Renal cortical epithelial cell (primary cell): ENCODE results near the gene B3GAT2.

GRCh38 chr6:68718306-68719085 lies 83.4 kb downstream of the ADGRB3 start:
- RRBS, result no CpG with 5 or more reads among the region's 6 CpGs

DNA sequence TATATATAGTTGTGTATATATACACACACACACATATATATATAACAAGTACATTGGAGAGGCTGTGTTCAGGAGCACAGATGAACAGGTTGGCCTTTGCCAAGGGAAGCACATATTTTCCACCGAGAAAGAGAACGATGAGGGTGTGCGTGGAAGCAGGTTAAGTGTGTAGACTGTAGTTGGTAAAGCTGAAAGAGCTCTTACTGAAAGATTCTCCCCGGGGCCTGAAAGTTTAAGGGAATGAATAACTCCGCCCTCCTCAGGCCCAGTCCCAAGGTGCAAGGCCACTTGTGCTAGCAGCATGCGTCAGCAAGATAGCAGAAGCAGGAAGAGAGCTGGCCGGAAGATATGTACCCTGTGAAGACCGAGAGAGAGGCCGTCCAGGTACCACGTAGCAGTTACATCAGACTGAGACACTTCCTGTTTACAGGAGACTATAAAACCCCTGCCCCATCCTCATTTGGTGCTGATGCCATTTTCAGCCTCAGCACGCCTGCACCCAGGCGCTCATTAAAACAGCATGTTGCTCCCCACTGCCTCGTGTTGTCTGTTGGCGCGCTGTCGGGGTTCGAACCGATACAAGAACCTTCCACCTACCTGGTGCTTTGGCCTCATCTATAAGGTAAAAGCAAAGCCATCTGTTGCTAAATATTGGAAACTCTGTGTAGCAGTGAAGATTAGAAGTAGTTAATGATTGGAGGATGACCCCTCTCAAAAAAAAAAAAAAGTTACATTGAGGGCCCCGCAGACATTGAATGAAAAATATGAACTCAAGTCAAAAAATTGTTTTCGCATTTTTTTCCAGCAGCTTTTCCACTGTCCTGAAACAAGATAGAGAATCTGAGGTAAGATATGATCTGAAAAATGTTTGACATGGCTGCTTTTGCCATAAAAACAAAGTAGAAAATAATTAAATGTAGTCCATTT lies 18.6 kb upstream of the FAM135A start:
- RRBS, result no CpG with 5 or more reads among the region's 20 CpGs

- RRBS, result no CpG with 5 or more reads among the region's 5 CpGs
These were observed 64.5 kb downstream of the SMAP1 start for GRCh38 chr6:70731978-70732734.

- RRBS, result under 1% methylated on average over 9 of the region's 41 CpGs
These were observed at the start of gene B3GAT2 for GRCh38 chr6:70956952-70957431. Gene B3GAT2 (minus strand): TSS chr6:70957060.

GRCh38 chr6:71289865-71290074 lies 1.2 kb downstream of the OGFRL1 start:
- RRBS, result no CpG with 5 or more reads among the region's 4 CpGs

GRCh38 chr6:71294009-71294949 lies 5.7 kb downstream of the OGFRL1 start:
- RRBS, result no CpG with 5 or more reads among the region's 3 CpGs

DNA sequence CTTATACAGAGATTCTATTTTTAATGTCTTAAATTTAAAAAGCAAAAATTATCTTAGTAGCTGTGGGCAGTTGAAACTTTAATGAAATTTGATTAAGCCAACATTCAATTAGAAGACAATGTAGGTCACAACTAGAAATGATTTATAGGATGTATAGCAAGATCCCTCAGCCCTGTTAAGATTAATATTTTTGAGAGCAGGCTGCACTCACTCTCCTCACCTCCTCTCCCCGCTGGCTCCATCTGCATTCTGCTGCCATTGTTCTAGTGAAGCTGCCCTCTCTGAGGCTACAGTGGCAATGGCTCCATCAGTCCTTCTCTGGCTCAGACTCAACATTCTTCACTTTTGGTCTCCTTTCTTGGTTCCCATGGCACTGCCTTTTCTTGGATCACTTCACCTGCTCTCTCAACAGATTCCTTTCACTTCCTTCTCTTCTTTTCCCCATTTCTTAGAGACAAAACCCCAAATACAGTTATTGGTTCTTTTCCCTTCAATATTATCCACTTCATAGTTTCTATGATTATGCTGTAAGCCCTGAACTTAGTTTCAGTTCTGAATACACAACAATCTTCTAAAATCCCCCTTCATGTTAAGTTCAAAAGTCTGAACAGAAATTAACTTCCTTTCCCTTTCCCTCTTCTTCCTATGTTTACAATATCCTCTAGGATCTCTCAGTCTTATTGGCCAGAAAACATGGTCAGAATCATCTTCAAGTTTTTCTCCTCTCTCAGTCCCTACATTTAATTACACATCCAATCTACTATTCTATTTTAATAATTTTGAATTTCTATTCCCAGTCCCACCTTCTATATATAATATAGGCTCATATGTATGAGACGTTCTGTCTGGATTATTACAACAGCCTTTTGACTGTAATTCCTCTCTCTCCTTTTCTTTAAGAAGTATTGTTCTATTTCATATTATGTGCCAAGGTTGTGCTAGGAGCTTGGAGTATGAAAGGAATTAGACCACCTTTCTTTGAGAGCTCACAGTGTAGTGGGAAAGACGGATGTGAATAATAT lies 57.7 kb downstream of the OGFRL1 start:
- RRBS, result no CpG with 5 or more reads among the region's 3 CpGs

DNA sequence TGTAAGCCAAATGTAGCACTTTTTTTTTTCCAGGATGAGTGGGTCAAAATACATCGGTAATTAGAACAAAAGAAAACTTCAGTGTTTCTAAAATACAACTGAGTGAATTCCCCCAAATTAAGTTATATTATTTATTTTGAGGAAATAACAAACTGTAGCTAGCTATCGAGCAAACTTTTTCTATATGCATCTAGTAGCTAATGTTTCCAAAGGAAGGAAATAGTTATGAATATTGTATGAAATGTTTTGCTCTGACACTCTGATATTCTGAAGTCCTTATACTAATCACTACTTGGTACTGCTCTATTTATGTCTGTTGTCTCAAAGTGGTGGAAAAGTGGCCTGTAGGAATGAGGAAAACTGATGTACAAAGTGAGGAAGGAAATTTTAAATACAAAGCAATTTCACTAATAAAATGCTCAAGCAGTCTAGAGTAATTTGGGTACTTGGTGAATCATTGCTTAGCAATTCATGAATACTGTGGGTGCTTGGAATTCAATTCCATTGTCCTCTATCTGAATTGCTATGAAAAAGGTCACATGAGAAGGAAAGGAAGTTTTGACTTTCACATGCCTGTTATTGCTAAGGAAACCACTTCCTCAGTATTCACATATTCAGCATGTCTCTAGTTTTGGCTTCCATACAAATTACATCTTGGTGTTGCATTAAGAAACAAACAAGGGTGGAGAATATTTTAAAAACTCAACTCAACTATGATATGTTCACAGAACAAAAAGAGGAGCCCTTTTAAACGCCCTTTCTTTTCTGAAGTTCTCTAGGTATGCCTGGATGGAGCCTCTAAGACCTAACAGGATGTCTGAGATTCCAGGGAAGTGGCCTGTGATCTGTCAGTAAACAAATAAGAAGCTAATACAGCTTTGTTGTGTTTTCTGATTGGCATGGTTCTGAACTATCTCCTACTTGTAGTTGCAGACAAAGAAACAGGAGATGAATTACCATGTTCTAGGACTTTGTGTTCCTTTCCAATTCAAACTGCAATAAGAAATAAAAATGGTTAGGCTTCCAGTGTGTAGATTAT lies 190.2 kb downstream of the OGFRL1 start:
- RRBS, result no CpG with 5 or more reads among the region's 3 CpGs

- RRBS, result no CpG with 5 or more reads among the region's 4 CpGs
These were observed 60.6 kb upstream of the KCNQ5 start for GRCh38 chr6:72561236-72561602.

- RRBS, result no CpG with 5 or more reads among the region's 3 CpGs
These were observed 17.1 kb downstream of the KCNQ5 start for GRCh38 chr6:72638833-72639574.

DNA sequence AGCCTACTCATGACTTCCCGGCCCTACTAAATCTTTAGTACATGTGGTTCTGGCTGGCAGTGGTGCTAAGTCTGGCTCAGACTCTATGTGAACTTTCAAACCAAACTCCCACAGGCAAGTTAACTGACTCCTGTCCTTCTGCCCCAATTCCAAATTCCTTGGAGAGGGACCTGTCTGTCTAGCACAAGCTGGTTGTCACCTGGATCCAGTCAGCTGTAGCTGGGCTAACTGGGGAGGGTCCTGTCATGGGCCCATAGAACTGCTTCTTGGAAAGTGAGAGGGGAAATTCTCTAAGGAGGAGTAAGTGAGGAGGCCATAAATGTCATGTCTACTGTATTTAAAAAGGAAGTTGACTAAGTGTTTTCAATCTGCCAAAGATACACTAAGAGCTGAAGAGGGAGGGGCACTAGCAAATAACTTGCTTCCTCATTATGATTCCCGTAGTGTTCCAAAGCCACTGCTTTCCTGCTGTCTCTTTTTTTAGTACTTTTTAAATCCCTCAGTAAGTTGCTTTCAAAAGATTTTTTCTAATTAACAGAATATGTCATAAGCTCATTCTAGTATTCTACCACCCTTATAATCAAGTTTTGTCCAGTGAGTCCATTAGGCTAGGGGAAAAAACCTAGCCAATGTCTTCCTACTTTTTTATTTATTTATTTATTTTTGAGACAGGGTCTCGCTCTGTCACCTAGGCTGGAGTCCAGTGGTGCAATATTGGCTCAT lies 240.3 kb downstream of the KCNQ5 start:
- RRBS, result no CpG with 5 or more reads among the region's 3 CpGs

DNA sequence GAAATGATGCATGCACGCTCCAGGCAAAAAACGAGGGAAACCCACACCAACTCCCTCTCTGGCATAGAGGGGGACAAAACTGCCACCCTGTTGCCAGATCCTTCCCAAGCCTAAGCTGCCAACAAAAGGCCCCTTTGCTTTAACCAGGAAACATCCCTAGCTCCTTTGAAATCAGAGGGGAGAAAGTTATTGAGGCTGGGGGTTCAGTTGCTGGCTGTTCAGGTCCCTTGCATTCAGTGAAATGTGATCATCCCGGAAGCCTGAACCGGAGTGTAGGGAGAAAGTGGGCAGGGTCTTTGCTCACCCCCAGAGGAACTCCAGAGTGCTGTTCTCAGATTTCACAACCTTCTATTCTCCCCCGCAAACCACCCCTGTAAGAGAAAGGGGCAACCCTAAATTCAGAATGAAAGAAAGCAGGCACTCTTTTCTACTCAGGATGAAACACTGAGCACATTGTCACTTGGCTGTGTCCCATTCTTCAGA lies 139.9 kb downstream of the KHDC1L start:
- RRBS, result no CpG with 5 or more reads among the region's 5 CpGs

- RRBS, result no CpG with 5 or more reads among the region's 18 CpGs
These were observed 45.2 kb downstream of the DPPA5 start for GRCh38 chr6:73308839-73309358.

DNA sequence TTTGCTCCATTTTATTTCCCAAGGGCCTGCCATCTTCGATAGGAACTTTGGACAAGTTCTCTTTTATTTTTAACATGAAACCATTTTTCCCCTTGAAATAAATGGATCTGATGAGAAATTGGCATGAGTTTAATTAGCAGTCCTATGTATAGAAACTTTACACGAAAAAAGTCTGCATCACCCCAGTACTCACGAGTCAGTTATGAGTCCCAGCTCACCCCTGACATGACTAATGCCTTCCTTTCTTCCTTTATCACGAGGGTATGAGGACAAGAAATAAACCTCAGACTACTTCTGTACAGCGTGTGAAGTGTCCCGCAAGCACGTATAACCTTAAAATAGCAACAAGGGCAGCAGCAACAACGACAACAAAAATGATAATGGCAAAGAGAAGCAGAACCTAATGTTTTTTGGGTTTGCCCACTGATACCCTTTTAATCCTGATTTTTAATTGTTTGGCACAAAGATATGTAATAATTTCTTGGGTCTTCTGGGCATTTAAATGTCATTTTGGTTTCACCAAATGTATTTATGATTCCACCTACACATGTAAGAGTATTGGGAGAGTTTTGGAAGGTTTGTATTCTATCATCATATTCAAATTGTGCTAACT lies 26.7 kb downstream of the CD109 start:
- RRBS, result no CpG with 5 or more reads among the region's 8 CpGs

- RRBS, result no CpG with 5 or more reads among the region's 14 CpGs
These were observed 526.7 kb downstream of the CD109 start for GRCh38 chr6:74222590-74223224.

- RRBS, result no CpG with 5 or more reads among the region's 3 CpGs
These were observed 399.6 kb downstream of the COL12A1 start for GRCh38 chr6:74806242-74806741.

GRCh38 chr6:75201807-75202067 lies 4.1 kb downstream of the COL12A1 start:
- RRBS, result 5% methylated on average over 2 of the region's 14 CpGs

GRCh38 chr6:75663107-75663700 lies 61.5 kb downstream of the SENP6 start:
- RRBS, result no CpG with 5 or more reads among the region's 2 CpGs

DNA sequence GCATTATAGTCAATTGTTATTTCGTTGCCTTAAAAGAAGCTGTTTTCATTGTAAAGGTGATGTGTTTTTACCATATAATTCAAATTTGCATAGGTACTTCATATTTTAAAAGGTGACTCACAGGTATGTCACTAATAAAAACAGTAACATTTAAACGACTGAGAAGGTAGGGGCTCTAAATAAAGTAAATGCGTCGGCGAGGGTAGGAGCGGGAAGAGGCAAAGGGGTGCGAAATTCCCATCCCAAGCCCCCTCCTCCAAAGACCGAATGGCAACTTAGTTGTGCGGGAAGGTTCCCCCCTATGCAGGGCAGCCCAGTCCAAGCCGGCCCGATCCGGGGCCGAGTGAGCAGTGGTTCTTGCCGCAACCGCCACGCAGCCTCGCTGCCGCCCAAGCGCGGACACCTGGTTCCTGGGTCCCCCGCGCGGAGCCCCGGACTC lies 623 bp upstream of the MYO6 start:
- RRBS, result 3% methylated on average over 8 of the region's 24 CpGs

DNA sequence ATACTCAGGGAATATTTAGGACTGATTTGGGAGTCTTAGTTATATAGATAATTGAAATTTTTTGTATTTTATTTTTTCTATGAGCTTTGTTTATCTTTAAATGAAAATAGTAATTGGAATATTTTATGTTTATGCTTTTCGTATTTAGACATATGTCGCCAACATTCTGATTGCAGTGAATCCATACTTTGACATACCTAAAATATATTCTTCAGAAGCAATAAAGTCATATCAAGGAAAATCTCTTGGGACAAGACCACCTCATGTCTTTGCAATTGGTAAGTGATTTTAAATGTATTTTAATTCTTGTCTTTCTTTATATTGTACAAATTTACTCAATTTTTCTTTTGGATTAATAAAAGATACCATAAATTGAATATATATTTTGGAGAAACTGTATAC lies 81.2 kb downstream of the MYO6 start:
- RRBS, result no CpG with 5 or more reads among the region's 2 CpGs